Body of pancreas (tissue), 2 donors: ENCODE results near the gene SLC22A1.

DNA sequence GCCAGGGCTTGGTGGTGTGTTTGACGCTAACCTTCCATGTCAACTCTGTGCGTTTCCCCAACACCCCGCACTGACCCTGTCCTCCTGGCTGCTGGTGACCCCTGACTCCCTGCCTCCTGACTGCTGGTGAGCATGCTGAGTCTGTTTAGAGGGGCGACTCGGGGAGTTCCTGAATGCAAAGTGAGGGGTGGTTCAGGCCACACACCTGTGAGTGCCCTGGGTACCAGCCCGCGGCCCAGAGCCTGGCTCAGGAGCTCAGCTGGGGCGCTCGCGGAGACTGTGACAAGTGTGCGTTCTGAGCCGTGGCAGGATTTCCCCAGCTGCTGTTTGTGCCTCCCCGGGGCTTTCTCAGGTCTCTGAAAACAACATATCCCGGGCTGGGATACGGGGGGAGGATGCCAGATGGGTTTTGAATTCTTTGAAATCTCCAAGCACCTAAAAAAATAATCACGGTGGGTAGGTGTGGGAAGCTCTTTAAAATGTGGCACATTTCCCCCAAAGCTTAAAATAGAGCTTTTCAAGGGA, 49.6 kb upstream of the TAGAP start:
- PRO-cap = no peak
- RAMPAGE, long total RNA, 2 experiments = no peak in any of the 2 experiments

- PRO-cap = no peak
- RAMPAGE, long total RNA, 2 experiments = no peak in any of the 2 experiments
Measured at GRCh38 chr6:159217365-159218064, 48.3 kb downstream of the FNDC1 start.

DNA sequence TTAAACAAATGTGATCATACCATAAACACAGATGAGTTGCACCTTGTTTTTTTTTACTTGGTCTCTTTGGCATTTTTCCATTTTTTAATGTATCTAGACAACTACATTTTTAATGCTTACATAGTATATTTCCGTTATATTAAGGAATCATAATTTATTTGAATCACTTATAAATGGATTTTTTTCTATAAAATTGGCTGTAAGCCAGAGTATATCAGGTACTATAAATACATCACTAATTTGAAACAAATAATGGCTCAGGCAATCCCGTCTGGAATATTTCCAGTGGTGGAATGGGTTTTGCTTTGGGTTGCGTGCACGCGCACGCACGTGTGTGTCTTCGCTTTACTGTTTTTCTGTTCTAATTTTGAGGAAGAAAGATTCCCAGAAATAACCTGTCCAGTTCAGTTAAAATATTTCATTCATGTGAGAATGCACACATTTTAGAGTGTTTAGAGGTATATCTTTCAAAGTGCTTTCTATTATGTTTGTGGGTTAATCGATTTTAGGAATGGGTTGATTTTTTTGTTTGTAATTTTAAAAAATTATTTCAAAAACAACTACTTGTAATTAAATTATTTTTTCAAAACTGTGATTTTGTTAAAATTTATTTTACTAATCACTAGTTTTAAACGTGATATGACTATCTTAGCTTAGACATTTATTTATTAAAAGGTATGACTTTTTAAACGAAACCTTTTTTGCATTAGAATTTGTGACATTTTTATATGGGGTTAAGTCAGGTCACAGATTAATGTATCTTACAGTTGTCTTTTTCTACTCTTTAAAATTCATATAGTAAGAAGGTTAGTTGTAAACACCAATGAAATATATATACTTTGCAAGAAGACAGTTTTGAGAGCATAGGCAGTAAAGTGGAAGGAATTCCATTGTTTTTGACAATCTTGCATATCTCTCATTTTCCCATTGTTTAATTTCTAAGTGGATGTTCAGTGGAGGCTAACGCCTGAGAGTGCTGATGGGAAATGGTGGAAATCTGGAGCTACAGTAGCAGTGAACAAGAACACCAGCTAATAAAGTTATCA, 10.9 kb upstream of the ACAT2 start:
- PRO-cap = no peak
- RAMPAGE, long total RNA, 2 experiments = no peak in any of the 2 experiments

- PRO-cap = no peak
- RAMPAGE, long total RNA, 2 experiments = no peak in any of the 2 experiments
Measured at GRCh38 chr6:159898365-159898847, 7.6 kb downstream of the MAS1 start.

DNA sequence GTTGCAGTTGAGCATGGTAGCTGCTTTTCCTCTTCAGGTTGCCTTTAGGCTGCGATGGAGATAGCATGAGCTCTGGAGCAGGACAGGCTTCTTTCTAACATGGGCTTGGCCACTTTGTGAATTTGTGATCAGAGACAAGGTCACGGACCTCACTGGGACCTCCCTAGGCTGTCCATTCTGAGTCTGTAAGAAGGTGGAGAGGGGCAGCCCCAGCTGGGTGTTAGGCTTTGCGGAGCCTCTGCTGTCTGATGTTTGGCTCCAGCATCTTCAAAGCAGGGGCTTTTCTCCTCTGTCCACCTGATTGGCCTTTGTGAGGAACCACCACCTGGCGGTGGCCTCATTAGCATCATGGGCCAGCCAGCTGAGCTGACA, 11.4 kb downstream of the IGF2R start:
- PRO-cap = no peak
- RAMPAGE, long total RNA, 2 experiments = no peak in any of the 2 experiments

DNA sequence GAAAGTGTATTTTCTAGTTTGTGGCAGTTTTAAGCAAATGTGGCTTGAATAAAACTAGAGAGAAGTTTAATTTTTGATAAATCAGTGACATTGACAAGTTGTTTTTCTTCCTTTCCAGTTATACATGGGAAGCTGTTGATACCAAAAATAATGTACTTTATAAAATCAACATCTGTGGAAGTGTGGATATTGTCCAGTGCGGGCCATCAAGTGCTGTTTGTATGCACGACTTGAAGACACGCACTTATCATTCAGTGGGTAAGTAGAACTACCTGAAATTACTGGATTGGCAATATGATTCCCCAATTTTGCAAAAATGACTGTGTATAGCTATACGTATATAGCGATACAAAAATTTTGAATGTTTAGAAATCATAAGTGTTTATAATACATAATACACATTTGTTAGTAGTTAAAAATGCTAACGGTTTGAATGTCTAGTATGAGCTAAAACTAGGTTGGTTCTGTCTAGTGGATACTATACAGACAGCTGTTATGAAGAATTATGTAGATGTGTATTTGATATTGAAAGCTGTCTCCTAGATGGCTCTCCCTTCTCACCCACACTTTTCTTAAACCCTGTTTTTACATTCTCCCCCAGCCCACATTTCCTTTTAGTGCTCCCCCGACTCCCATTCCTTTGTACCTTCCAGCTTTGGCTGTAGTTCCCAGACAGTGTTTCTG, 22.3 kb downstream of the IGF2R start:
- PRO-cap = no peak
- RAMPAGE, long total RNA, 2 experiments = start-site peak on the plus strand in 1 of 2 experiments, centred at position 439 of the sequence, 14 reads per replicate

- PRO-cap = no peak
- RAMPAGE, long total RNA, 2 experiments = no peak in any of the 2 experiments
Measured at GRCh38 chr6:160036233-160037184, 67.6 kb downstream of the IGF2R start.

- PRO-cap = no peak
- RAMPAGE, long total RNA, 2 experiments = no peak in any of the 2 experiments
Measured at GRCh38 chr6:160058651-160059080, 62.9 kb upstream of the SLC22A1 start.

DNA sequence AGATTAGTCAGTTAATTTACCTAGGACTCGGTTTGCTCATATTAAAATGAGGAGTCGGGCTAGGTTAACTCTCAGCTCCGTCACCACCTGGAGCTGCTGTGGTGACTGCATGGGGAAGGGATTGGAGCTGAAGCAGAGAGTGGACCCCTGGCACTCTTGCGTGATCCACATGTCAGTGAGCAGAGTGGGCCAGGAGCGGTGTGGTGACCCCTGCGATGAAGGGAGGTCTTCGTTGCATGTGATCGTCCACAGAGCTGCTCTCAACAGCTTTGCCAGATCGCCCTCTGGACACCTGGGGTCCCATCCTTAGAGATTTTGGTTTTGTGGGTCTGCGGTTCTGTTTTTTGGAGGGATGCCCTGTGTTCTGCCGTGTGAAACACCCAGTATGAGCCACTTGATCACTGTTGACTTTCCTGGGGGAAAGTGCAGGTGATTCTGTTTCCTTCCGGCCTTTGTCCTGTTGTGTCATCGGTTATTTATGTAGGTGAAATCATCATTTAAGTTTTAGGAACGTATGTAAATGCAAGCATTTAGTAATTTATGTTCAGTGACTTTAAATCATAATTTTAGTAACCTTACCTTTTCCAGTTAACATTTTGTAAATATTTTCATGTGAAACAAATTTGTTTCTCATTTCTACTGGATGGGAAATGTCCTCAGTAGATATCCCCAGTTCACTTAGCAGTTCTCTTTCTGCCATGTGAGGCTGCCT, 56.5 kb upstream of the SLC22A1 start:
- PRO-cap = no peak
- RAMPAGE, long total RNA, 2 experiments = no peak in any of the 2 experiments

GRCh38 chr6:160067434-160068063, 54.1 kb upstream of the SLC22A1 start:
- PRO-cap = no peak
- RAMPAGE, long total RNA, 2 experiments = no peak in any of the 2 experiments

DNA sequence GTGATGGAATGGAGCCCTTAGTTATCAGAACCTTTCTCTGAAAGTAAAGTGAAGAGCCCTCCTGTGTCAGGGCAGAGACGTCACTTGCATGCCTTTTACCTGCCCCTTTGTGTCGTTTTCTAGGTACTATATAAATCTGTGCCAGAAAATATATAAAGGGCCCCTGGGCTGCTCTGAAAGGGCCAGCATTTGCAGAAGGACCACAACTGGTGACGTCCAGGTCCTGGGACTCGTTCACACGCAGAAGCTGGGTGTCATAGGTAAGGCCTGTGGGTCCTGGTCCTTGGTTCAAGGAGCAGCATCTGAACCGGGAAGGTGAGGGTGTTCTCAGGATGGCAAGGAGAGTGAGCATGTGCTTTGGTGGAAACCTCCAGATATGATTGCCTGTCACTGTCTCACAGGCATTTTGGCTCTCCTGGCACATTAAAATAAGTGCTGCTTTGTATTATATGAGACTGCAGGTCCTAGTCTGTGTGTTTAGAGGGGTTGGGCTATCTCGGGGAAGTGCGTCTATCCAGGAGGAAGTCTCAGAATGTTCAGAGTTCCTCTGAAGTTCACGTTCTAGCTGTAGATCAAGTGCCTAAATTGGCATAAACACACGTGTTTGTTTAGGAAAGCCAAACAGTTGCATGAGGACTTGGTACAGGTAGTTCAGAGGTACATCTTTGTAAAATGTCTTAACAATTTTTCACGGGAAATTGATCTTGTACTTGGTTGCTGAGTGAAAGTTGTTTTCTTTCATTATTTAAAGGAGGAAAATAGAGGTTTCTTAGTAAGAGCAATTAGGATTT, 36.5 kb upstream of the SLC22A1 start:
- PRO-cap = no peak
- RAMPAGE, long total RNA, 2 experiments = no peak in any of the 2 experiments

GRCh38 chr6:160121426-160122424, at the start of gene SLC22A1:
Gene SLC22A1, plus strand, starts transcription at chr6:160121815.
- PRO-cap = no peak
- RAMPAGE, long total RNA, 2 experiments = no peak in any of the 2 experiments

DNA sequence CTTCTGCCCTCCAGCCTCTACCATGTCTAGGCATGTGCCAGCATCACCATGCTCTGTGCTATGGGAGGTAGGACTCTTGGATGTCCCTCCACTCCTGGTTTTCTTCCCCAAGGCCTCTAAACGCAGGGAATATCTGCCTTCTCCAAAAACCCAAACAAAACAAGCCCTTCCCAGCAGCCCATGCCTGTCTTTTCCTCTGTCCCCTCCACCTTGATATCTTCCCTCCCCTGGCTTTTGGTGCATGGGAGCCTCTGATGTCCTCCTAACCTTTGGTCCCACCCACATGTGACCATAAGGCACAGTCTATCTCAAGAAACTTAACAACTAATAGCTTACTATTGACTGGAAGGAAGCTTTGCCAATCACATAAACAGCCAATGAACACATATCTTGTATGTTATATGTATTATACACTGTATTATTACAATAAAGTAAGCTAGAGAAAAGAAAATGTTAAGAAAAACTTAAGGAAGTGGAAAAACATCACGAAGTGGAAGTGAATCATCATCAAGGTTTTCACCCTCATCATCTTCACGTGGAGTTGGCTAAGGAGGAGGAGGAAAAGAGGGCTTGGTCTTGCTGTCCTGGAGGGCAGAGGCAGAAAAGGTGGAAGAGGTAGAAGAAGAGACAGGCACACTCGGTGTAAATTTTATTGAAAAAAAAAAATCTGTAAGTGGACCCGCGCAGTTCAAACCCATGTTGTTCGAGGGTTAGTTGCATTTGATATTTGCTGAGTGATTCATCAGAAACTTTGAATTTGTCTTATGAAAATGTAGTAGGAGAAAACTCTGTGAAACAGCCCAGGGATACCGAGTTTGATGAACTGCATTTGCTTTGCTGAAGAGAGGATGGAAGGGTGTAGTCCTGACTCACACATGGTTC, 7.8 kb downstream of the SLC22A1 start:
- PRO-cap = no peak
- RAMPAGE, long total RNA, 2 experiments = no peak in any of the 2 experiments

GRCh38 chr6:160178062-160178524, 56.5 kb downstream of the SLC22A1 start:
- PRO-cap = no peak
- RAMPAGE, long total RNA, 2 experiments = no peak in any of the 2 experiments

DNA sequence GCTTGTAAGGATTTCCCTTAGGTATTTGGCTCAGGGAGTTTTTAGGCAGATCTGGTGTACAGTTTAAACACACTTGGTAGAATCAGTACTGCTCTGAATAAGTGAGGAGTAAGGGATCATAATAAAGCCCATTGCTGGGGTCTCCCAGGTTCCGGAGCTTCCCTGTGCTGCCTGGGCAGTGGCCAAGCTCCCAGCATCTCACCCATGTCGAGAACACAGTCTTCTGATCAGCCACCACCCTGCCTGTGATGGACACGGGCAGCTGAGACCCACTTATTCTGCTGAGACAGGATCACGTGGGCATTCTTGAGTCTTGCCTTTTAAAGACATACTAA, 42.6 kb upstream of the SLC22A2 start:
- PRO-cap = no peak
- RAMPAGE, long total RNA, 2 experiments = no peak in any of the 2 experiments

DNA sequence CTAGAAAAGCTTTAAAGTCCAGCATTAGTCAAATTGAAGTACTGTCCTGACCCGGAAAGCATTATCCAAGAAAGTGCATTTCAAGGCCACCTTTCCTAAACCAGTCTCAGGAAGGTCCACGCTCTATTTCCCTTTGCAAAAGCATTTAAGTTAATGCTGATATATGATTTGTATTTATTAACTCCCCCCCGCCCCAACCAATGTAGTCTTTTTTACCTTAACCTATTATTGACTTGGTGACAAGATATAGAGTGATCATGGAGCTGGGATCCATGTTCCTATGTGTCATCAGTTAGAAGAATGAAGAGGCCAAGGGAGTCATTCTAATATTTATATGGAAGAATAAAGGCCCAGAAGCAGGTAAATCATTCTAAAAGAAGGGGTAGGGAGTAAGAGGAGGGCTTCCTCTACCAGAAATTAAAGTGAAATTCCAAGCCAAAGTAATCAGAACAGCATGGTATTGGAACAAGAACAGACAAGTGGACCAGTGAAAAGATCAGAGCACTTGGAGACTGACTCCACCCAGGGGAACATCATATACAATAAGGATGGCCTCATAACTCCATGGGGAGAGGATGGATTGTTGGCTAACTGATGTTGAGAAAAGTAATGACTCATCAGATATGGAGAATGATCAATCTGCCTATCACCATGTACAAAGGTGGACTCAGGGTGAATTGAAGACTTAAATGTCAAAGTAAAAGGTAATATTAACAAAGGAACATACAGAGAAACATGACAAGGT, 12.6 kb downstream of the SLC22A3 start:
- PRO-cap = no peak
- RAMPAGE, long total RNA, 2 experiments = no peak in any of the 2 experiments

- PRO-cap = no peak
- RAMPAGE, long total RNA, 2 experiments = no peak in any of the 2 experiments
Measured at GRCh38 chr6:160707238-160707476, 5.1 kb downstream of the PLG start.

DNA sequence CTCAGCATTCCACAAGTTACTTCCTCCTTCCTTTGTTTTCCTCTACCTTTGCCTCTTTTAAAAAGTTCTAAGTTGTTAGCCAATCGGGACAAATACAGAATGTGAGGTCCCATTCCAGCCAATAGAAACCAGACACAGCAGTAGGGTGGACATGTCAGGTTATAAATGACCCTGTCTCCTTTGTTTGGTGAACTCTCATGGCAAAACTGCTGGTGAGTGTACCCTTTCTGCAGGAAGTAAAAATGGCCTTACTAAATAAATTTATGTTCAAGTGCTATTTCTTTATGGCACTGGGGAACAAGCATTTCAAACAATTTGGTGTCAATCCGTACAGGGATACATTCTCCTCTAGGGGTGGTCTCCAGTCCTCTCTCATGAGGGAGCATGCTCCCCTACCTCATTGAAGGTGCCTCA, 86.3 kb downstream of the PLG start:
- PRO-cap = no peak
- RAMPAGE, long total RNA, 2 experiments = no peak in any of the 2 experiments

DNA sequence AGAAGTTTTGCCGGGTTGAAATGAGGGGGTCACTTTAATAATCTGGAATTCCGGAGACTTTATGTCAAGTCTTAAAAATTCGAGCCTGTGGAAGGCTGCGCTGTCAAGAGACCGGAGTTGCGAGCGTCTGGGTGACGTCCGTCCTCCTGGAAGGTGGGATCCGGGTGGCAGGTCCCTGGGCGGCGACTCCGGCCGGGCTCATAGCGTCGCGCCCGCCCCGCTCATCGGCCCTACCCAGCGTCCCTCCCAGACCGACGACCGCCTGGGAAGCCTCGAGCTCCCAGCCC, 378 bp upstream of the MAP3K4 start:
- PRO-cap = bidirectional peak, plus-strand start at position 254 of the sequence, minus-strand start at position 129 of the sequence
- RAMPAGE, long total RNA, 2 experiments = no peak in any of the 2 experiments

DNA sequence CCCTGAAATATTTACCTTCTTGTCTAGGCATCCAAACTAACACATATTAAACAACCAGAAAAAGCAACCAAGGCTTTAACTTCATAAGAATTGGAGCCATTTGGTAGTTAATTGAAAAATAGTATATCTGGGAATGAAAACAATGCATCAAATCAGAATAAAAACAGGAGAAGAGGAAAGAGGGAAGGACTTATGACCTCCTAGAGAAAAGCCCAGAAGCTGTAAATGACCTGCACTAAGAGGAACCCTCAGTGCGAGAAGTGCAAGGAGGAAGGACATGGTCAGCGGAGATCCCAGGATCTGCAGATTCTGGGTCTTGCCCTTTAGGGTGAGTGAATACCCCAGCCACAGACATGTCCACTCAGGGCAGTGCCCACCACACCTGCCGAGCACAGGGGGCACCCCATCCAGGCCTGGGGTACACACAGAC, 101.9 kb downstream of the AGPAT4 start:
- PRO-cap = no peak
- RAMPAGE, long total RNA, 2 experiments = no peak in any of the 2 experiments